Fibroblast of the aortic adventitia (primary cell): ENCODE measurements around the genes PRICKLE1, IRAK4 and ARID2.

DNA sequence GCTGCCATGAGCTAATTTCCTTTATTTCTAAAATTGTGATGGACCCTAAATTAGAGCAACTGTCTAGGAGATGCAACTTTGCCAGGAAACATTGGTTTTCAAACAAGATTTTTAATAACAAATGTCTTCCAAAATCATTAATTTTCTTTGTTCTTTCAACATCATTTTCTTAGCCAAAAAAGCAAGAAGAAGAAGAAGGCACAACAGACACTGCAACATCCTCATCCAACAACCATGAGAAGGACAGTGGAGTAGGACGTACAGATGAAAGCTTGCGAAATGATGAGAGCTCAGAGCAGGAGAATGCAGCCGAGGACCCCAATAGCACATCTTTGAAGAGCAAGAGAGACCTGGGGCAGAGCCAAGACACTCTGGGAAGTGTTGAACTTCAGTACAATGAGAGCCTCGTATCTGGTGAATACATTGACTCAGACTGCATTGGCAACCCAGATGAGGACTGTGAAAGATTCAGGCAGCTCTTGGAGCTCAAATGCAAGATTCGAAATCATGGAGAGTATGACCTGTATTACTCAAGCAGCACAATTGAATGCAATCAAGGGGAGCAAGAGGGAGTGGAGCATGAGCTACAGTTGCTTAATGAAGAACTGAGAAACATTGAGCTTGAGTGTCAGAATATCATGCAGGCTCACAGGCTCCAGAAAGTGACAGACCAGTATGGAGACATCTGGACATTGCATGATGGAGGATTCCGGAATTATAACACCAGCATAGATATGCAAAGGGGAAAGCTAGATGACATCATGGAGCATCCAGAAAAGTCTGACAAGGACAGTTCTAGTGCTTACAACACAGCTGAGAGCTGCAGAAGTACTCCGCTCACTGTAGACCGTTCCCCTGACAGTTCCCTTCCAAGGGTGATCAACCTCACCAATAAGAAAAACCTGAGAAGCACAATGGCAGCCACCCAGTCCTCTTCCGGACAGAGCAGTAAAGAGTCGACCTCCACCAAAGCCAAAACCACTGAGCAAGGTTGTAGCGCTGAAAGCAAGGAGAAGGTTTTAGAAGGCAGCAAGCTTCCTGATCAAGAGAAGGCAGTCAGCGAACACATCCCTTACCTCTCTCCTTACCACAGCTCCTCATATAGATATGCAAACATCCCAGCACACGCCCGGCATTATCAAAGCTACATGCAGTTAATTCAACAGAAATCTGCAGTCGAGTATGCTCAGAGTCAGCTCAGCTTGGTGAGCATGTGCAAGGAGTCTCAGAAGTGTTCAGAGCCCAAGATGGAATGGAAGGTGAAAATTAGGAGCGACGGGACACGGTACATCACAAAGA lies 384.5 kb downstream of the PDZRN4 start:
- CAGE, long polyA plus RNA, result no peak

DNA sequence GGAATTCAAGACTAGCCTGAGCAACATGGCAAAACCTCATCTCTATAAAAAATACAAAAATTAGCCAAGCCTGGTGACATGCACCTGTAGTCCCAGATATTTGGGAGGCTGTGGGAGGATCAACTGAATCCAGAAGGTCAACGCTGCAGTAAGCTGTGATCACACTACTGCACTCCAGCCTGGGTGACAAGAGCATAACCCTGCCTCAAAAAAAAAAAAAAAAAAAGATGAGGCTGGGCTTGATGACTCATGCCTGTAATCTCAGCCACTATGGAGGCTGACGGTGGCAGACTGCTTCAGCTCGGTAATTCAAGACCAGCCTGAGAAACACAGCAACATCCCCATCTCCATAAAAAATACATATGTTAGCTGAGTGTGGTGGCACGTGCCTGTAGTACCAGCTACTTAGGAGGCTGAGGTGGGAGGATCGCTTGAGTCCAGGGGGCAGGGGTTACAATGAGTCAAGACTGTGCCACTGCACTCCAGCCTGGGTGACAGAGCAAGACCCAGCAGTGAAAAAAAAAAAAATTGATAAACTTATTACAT lies 50.5 kb downstream of the GXYLT1 start:
- CAGE, long polyA plus RNA, result no peak

- CAGE, long polyA plus RNA, result no peak
These were observed 116.3 kb downstream of the PPHLN1 start for GRCh38 chr12:42442048-42442882.

DNA sequence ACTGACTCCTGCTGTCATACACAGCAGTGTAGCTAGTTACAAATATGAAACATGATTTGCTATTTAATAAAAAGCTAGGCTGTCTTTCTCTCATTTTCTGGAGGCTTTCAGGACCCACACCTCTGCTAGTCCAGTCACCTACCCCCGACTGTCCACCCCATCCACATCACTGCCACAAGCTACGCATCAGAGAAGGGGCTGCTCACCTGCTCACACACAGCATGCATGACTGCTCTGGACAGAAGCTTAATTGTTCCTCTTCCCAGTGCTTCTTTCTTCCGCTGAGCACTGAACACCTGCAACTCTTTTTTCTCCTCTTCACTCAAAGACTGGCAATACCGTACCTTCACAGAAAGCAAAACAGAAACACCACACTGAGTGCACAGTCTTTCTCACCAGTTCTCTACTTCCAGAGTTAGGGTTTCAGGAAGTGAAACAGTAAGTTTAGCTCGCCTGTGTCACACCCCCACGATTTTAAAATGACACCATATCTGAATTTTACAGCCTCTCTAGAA lies 120.2 kb downstream of the PRICKLE1 start:
- CAGE, long polyA plus RNA, result no peak

DNA sequence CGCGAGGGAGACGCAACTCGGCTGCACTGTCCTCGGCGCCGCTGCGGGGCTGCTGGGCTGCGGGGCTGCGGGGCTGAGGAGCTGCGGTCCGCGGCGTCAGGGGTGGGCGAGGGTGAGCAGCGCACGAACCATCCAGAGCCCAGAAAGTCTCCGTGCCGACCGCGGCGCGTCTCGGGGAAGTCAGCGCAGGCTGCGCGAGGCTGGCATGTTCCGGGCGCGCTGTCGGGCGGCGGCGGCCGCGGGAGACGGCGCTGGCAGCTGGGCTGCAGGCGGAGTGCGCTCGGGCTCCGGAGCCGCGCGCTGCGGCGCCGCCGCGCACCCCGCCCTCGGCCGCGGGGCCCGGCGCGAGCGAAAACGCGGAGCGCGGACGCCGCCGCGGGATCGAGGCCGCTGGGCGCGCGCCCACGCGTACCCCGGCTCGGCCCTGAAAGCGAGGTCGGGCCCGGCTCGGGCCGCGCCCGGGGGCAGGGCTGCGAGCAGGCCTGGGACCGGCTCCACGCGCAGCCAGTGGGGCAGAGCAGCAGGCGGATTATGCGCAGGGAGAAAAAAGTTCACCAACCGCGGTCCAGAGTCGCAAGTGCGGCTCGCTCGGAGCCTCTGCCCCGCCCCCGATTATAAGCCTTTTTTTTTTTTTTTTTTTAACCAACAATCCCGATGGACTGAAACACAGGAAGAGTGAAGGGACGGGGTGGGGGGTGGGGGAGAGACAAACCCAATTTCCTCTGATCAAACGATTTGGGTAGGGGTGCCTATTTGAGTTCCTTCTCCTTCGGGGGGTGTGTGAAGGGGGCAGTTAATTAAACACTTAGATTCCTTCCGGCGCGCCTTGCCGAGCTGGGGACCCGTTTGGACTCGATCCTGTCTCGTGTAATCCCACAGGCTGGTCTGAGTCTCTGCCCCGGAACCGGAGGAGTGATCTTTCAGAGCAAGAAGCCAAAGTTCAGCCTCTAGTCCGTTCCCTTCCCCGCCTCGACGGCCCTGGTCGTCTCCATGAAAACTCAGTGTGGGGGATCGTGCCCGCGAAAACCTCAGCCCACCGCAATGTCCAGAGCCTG lies at the start of gene PRICKLE1:
Gene PRICKLE1, minus strand, starts transcription at position 278 of the 1,055 bp plus-strand sequence.
- CAGE, long polyA plus RNA, result no peak

GRCh38 chr12:42590524-42591010 lies 1.0 kb upstream of the PRICKLE1 start:
- CAGE, long polyA plus RNA, result no peak

GRCh38 chr12:42696141-42696685 lies 106.7 kb upstream of the PRICKLE1 start:
- CAGE, long polyA plus RNA, result no peak

GRCh38 chr12:42696829-42697184 lies 107.3 kb upstream of the PRICKLE1 start:
- CAGE, long polyA plus RNA, result no peak

DNA sequence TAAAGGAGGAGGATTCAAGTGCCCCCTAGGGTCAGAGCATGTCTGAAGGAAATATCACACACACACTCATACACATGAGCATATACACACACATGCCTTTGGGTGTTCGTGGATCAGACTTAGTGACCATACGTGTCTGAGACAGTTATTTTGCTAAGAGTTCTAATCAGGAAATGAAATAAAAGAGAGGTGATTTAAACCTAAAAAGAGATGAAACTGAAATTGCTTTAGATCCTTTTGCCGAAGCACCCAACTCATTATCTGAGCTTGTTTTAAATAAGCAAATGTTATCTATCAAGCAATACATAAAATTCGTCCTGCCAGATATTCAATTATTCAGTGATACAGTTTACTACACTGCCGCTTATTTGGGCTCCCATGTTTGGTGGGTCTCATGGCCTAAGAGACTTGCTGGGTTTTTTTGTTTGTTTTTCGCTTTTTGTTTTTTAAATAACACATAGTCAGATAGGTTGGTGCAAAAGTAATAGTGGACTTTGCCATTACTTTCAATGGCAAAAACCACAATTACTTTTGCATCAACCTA lies 260.9 kb downstream of the ADAMTS20 start:
- CAGE, long polyA plus RNA, result no peak

DNA sequence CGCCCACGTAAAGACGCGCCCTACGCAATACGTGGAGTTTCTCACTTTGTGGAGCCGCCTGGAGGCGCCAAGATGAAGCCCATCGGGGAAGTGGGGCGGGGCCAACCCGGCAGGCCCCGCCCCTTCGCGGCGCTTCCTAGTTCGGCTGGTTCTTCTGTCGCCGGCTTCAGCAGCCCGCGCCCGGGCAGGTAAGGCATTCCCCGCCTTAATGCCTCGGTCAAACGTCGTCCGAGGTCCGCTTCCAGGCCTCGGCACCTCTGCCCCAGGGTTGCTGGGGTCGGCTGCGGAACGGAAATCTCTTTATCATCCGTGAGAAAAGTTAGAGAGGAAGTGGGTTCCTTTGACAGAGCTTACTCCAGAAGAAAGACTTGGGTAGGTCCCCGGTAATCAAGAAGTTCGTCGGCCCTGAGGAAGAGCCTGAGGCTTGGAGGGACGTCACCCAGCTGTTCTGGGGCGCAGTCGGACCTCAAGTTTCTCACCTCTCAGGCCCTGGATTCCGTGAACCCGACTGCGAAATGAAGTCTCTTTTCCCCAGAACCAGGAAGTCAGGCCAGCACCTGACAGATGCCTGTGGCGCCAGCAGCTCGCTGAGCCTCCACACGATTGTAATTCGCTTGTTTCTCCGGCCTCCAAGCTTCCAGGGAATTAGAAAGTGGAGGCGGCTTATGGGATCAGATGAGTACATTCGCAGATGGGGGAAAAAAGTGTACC lies at the start of gene IRAK4:
Gene IRAK4, plus strand, starts transcription at position 123 of the 711 bp plus-strand sequence.
- CAGE, long polyA plus RNA, result no peak

DNA sequence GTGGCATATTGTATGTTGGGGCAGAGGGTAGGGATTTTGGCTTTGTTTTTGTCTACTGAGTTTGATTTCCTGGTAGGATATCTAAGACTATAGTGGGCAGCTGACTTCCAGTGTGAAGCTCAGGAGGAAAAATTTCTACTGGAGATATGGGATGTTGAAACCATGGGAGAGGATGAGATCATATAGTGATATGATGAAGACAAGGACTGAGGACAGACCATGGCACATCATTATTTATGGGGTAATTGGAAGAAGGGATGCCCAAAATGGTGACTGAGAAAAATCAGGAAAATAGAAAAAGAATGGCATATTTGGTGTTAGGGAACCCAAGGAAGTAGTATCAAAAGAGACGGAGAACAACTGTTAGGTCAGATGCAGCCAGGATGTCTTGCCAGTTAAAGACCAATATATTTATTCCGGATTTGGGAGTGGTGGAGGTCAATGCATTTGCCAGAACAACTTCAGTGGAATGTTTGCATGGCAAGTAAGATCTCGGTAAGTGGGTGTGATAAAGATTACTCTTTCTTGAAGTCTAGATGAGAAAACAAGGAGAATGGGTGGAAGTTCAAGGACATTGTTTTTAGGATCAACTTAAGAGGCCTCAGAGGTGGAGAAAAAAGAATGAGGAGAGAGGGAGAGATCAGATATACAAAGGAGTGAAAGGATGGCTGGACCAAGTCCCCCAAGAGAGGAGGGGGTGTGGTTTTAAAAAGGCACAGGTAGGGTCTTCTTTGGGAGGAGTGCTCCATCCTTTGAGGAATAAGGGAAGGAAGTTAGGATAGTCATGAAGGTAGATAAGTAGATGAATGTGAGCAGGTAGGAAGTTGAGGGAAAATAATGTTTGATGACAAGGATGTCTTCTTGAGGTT lies 100.7 kb downstream of the TMEM117 start:
- CAGE, long polyA plus RNA, result no peak

DNA sequence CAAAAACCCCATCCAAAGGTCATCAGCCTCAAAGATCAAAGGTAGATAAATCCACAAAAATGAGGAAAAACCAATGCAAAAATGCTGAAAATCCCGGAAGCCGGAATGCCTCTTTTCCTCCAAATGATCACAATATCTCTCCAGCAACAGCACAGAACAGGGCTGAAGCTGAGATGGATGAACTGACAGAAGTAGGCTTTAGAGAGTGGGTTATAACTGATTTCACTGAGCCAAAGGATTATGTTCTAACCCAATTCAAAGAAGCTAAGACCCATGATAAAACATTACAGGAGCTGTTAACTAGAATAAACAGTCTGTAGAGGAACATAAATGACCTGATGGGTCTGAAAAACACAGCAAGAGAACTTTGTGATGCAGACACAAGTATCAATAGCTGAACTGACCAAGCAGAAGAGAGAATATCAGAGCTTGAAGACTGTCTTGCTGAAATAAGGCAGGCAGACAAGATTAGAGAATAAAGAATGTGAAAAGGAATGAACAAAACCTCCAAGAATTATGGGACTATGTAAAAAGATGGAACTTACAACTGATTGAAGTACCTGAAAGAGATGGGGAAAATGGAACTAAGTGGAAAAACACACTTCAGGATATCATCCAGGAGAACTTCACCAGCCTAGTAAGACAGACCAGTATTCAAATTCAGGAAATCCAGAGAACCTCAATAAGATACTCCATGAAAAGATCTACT lies 116.4 kb downstream of the TMEM117 start:
- CAGE, long polyA plus RNA, result no peak

GRCh38 chr12:45281918-45282405 lies 66.1 kb downstream of the ANO6 start:
- CAGE, long polyA plus RNA, result no peak

DNA sequence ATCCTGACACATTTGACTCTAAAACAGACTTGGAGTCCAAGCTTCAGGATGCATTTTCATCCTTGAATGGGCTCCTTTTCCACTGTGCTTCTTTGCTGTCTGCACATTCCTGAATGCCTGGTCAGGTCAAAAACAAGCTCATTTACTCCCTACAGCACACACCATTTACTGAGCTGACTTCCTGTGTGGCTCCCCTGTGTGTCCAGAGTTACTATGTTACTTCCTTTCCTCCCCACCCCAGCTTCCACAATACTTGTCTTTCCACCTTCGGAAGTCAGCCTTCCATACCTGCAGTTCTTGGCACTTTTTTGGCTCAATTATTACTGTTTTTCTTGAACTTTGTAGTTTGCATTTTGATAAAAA lies 112.1 kb downstream of the ANO6 start:
- CAGE, long polyA plus RNA, result no peak

- CAGE, long polyA plus RNA, result no peak
These were observed 142.5 kb upstream of the ARID2 start for GRCh38 chr12:45586914-45587464.

GRCh38 chr12:45729586-45730442 lies at the start of gene ARID2:
Gene ARID2, plus strand, starts transcription at chr12:45729706.
- CAGE, long polyA plus RNA, result no peak

DNA sequence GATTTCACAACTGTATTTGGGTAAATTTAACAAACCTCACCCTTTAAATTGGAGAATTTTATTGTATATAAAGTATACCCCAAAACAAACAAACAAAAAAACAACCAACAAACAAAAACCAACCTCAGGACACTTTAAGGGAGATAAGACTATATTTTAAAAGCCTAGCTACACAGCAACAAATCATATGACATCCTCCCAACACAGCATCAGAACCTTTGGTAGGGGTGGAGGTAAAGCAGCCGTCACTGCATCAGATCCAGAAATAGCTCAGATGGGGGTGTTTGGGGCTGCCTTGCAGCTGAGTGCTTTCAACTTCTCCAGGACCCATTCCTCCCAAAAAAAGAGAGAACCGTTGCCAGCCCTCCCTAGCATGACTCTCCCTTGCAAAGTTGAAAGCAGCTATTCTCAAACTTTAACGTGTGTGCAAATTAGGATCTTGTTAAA lies 54.2 kb downstream of the SLC38A1 start:
- CAGE, long polyA plus RNA, result no peak

GRCh38 chr12:46216130-46216591 lies 52.7 kb downstream of the SLC38A1 start:
- CAGE, long polyA plus RNA, result no peak

- CAGE, long polyA plus RNA, result no peak
These were observed 14.1 kb downstream of the SLC38A2 start for GRCh38 chr12:46358509-46358801.

DNA sequence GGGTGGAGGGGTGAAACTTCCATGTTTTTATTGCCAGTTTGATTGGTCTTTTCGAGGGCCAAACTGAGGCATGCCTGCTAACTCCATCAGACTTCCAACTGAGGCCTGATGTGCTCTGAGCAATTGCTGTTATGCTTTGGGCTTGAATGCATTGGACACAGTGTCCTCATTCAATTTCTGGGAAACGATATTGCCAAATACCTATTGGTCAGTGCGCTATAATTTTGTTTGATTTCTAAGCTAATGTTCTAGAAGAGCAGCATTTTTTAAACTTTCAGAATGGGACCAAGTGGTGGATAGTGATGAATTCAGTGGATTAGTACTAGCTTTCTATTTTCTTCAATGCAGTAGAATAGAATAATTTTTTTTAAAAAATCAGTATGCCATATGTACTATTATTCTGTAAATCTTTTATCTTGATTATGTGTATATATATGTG lies 2.2 kb upstream of the SLC38A2 start:
- CAGE, long polyA plus RNA, result no peak